ENCODE results near the genes NBPF14, APH1A, PRPF3, MCL1 and CTXND2.

- RRBS: no CpG with 5 or more reads among the region's 7 CpGs
These were observed at the start of gene NBPF14 for GRCh38 chr1:148595663-148596178. Gene NBPF14, minus strand, starts transcription at chr1:148596011.

DNA sequence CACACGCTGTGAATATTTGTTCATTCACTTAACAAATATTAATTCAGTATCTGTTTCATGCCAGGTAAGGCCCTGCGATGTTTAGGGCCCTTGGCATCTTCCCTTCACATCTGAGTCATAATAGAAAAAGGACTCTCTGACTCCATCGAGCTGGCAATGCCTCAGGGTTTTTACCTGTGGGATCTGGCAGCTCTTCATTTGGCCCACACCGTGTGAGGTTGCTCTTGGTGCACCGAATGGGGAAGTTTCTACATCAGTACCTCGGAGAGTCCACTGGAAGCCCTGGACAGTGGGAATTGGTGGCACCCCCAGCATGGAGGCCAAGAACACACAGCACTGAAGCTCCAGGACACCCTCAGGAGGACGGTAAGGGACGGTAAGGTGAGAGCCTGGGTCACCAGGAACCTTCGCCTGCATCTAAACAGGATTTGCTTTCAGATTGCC lies 5.1 kb downstream of the NBPF9 start:
- RRBS: no CpG with 5 or more reads among the region's 9 CpGs

GRCh38 chr1:149128619-149128865 lies 25.2 kb upstream of the NBPF9 start:
- RRBS: no CpG with 5 or more reads among the region's 7 CpGs

- RRBS: no CpG with 5 or more reads among the region's 7 CpGs
These were observed 57.5 kb downstream of the PPIAL4C start for GRCh38 chr1:149641063-149641547.

DNA sequence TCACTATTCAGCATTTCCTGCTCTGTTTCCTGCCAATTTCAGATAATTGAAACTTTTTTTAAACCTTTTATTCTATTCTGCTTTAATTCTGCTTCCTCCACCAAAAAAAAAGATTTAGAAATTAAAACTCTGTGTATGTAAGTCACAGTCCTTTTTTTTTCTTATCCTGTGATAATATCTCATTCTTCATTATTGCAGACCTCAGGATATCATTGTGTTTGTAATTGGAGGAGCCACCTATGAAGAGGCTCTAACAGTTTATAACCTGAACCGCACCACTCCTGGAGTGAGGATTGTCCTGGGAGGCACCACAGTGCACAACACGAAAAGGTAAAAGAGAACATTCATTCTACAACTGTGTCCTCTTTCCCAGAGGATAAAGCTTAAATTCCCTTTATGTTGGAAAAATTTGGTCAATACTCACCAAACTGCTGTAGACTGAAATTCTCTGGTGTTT lies 39.4 kb upstream of the PLEKHO1 start:
- RRBS: no CpG with 5 or more reads among the region's 2 CpGs

DNA sequence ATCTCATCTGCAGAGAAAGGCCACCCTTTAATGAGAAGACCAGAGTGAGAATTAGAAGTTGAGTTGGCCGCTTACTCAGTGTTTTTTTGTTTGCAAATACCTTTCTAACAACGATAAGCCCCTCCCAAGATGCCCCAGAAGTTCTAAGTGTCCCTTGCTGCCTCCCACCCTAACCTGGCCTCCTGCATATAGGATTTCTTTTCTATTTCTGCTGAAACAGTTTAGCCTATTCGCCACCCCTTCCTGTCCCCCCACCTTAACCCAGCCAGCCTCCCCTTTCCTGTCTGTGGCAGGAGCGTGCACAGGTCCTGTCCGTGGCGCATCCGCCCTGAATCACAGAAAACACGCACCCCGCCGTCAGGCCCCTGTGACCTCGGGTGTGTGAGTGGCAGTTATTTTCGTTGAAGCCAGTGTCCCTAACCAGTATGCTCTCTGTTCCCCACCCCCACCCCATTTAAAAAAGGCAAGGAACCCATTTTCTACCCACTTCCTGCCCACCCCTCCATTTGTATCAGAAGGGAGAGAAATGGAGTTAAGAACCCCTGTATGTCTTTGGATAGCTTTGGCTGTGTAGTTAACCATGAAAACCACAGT lies 1.6 kb downstream of the PLEKHO1 start:
- RRBS: no CpG with 5 or more reads among the region's 12 CpGs

- RRBS: no CpG with 5 or more reads among the region's 3 CpGs
These were observed 4.7 kb downstream of the PLEKHO1 start for GRCh38 chr1:150154440-150154772.

- RRBS: no CpG with 5 or more reads among the region's 3 CpGs
These were observed 2.2 kb downstream of the ANP32E start for GRCh38 chr1:150233785-150234016.

- RRBS: no CpG with 5 or more reads among the region's 16 CpGs
These were observed 1.9 kb upstream of the CA14 start for GRCh38 chr1:150255485-150256206.

- RRBS: 2% methylated on average over 11 of the region's 52 CpGs
These were observed at the start of gene APH1A for GRCh38 chr1:150268189-150269038. Gene APH1A, minus strand, starts transcription at chr1:150269016.

DNA sequence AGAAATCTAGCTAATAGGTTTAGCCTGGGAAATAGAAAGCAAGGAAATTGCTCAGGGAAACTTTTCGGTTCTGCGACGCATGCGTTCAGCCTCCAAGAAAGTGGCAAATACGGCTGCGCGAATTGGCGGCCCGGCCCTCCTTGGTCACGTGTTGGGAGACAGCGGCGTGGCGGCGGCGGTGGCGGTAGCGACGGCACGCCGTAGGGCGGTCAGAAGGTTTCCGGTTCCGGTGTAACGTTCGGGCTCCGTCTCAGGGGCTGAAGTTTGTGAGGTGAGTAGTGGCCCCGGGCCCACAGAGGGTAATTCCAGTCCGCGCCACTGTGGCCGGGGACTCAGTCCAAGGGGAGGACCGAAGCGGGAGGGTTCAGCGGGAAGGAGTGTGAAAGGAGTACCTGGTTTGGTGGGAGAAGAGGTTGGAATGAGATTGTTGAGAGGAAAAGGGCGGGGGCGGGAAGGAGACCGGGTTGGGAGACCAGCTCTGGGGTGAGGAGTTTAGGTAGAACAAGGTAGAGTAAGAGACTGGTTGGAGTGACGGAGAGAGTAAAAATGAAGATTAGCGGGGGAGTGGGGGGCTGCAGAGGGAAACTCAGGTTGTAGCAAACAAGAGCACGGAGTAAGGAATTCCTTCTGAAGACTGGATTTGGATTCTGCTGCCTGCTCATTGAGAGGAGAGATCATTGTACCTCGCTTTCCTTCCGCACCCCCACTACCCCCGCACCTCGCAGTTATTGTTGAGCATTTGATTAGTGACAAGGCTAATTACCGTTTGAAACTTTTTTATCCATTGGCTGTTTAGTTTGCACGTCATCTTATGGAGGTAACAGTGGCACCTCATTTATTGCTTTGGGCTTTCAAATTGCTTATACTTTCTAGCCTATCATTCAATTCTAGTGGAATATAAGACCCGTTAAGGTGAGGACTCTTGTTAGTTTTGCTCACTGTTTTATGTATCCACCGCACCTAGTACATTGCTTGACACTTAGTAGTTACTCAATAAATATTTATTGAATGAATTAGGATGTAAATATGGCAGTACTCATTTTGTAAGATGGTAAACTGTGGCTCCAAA lies at the start of gene PRPF3:
TSS of gene PRPF3 (plus strand) at position 212 of the 1,069 bp plus-strand sequence.
- RRBS: under 1% methylated on average over 11 of the region's 47 CpGs

GRCh38 chr1:150516004-150516784 lies 8.3 kb downstream of the ECM1 start:
- RRBS: 50% methylated on average over 2 of the region's 25 CpGs

DNA sequence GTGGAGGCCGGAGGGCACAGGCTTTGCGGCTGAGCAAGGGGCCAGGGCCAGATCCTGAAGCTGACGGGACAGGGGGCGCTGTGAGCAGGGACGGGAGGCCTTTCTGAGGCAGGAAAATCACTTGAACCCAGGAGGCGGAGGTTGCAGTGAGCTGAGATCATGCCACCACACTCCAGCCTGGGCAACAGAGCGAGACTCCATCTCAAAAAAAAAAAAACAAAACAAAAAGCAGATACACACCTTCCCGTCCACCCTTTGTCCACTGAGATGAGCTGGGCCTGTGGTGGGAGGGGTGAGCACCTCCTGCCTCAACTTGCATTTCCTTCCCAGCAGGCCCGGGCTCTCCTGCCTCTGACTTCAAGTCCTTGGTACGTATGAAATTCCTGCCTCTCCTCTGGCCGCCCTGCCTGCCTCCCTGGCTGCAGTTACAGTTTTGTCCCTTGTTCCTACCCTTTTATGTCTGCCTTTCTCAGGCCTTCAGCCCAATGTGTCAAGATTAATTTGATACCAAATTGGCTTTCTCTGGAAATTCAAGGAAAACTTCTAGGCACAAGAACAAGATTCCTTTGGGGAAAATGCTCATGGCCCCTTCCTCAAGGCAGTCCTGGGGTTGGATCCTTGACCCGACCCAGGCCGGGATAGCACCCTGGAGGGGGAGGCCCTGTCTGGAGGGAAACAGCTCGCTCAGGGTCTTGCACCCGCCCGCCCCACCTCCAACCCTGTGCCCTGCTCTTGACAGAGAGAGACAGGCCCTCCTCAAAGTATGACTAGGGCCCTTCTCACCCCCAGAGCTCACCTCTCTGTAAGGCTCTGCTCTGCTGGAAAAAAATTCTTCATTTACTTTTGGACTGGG lies 11.2 kb upstream of the ADAMTSL4 start:
- RRBS: no CpG with 5 or more reads among the region's 16 CpGs

- RRBS: no CpG with 5 or more reads among the region's 4 CpGs
These were observed 14.2 kb downstream of the ADAMTSL4 start for GRCh38 chr1:150563228-150564060.

DNA sequence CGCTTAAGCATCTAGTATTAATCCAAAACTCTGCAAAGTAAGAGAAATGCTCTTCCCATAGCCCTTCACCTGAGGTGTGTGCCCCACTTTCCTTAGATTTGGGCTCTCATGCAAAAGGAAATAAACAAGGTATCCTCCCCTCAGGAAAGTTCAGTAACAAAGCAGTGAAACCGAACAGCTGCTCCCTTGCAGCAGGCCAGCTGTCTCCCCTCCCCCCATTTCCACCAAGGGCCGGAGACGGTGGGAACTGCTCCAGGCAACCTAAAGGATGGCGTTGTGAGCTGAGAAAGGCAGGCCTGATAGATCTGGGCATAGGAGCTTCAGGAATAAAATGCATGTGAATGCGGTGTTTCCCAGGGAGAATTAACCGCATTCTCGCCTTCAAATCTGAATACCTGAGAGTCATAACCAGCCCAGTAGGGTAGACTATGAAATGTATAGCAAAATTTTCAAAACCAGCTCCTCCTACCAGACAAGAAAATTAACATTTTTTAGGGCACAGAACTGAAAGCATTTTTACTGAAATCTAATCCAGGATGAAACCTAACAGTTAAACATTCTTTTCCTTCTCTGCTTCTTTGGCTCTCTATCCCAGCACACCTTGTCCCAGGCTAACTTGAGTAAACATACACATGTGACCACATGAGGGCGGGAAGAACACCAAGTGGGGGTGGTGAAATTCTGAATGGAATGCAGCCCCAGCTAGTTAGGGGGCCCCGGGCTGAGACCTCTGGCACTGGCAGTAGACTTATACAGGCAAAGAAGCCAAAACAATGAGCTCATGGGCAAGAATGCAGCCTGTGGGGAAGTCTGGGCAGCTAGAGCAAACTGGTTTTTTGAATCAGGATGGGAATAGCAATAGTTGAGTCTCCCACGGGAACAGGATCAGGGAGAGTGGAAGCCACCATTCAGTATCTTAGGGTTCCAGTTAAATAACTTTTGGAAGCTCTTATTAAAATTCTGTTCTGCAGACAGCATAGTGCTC lies 11.5 kb downstream of the MCL1 start:
- RRBS: no CpG with 5 or more reads among the region's 11 CpGs

GRCh38 chr1:150576665-150577559 lies 2.5 kb downstream of the MCL1 start:
- RRBS: no CpG with 5 or more reads among the region's 3 CpGs

GRCh38 chr1:150579463-150579723 lies at the start of gene MCL1:
Gene MCL1, minus strand, starts transcription at chr1:150579610.
- RRBS: no CpG with 5 or more reads among the region's 17 CpGs

DNA sequence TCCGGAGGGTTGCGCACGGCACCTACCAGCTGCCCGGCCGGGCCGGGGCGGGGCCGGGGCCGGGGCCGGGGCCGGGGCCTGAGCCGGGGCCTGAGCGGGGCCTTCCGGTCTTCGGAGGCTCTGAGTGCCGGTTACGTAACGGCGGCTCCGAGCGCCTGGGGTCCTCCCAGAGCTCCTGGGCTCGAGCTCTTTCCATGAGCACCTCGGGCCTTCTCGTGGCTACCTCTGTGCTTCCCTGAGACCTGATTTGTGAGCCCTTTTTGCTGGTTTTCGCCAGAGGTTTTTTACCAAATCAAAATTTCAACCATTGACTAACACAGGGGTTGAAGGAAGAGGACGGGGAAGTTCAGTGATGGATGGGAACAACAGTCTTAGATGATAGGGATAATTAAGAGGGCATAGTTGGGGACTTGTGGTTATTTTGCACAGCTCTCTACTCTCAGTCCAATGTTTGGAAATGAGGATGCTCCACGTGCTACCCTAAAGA lies 357 bp upstream of the MCL1 start:
- RRBS: no CpG with 5 or more reads among the region's 27 CpGs

GRCh38 chr1:150887001-150887312 lies at the start of gene CTXND2:
Gene CTXND2, plus strand, starts transcription at chr1:150887136.
- RRBS: no CpG with 5 or more reads among the region's 2 CpGs

Data from Jurkat, Clone E6-1 (cell line).